ENCODE measurements around the genes CKS2, SECISBP2, SEMA4D and GADD45G.

GRCh38 chr9:89311085-89311914 is at the start of gene CKS2:
Gene CKS2, plus strand, starts transcription at chr9:89311195.
- PRO-cap = bidirectional peak, plus-strand start at chr9:89311198, minus-strand start at chr9:89310964

- PRO-cap = bidirectional peak, plus-strand start at chr9:89318500, minus-strand start at chr9:89318414; bidirectional peak, plus-strand start at chr9:89318834, minus-strand start at chr9:89318668; bidirectional peak, plus-strand start at chr9:89318891, minus-strand start at chr9:89318862
Measured at GRCh38 chr9:89318313-89319193, at the start of gene SECISBP2. Gene SECISBP2, plus strand, starts transcription at chr9:89318500.

- PRO-cap = no peak
Measured at GRCh38 chr9:89363258-89364441, 45.4 kb downstream of the SECISBP2 start.

GRCh38 chr9:89386116-89386731 is 67.9 kb downstream of the SECISBP2 start:
- PRO-cap = no peak

DNA sequence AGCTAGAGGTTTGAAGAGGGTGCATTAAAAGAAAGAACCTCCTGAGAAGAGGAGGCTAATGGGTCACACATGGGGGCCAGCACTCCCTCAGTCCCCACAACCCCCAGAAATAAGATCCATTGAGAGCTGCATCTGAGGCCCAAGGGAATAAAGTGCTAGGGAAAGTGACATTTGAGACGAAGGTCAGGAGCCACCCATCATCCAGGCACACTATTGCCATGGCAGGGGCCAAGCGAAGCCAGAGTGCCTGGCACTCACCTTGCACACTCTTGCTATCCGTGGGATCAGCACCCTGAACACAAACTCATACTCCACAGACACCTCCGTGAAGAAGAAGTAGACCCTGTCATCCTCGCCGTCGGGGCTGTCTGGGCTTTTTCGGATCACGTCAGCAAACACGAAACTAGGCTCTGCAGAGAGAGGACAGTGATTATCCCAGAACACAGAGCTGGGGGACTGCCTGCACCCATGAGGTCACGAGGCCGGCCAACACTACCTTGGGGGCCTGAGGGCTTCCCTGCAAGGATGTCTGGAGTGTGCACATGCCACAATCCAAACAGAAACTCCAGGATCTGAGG is 72.8 kb downstream of the SECISBP2 start:
- PRO-cap = no peak

DNA sequence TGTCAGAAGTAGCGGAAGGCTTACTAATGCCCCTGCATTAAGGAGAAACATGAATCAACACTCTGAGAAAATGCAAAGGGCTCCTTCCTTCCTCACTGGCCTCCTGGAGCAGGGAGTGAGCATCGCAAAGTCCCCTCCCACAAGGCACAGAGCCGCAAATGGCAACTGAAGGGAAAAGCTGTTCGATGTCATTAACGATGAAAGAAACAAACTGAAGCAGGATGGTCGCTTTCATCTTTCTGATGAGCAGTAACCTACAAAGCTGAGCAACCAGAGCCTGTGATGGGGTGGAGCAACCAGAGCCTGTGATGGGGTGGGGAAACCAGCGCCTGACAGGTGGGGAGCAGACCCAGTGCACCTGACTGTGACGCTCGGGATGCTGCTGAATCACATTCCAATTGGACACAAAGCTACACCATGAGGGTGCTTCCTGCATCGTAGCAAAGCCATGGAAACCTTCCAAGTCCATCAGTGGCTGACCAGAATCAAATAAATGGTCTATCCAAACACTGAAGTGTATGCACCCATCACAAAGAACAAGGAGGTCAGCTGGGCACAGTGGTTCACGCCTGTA is 40.9 kb downstream of the SEMA4D start:
- PRO-cap = no peak

- PRO-cap = unidirectional peak, plus-strand start at chr9:89481684
Measured at GRCh38 chr9:89481455-89481859, 16.5 kb downstream of the SEMA4D start.

DNA sequence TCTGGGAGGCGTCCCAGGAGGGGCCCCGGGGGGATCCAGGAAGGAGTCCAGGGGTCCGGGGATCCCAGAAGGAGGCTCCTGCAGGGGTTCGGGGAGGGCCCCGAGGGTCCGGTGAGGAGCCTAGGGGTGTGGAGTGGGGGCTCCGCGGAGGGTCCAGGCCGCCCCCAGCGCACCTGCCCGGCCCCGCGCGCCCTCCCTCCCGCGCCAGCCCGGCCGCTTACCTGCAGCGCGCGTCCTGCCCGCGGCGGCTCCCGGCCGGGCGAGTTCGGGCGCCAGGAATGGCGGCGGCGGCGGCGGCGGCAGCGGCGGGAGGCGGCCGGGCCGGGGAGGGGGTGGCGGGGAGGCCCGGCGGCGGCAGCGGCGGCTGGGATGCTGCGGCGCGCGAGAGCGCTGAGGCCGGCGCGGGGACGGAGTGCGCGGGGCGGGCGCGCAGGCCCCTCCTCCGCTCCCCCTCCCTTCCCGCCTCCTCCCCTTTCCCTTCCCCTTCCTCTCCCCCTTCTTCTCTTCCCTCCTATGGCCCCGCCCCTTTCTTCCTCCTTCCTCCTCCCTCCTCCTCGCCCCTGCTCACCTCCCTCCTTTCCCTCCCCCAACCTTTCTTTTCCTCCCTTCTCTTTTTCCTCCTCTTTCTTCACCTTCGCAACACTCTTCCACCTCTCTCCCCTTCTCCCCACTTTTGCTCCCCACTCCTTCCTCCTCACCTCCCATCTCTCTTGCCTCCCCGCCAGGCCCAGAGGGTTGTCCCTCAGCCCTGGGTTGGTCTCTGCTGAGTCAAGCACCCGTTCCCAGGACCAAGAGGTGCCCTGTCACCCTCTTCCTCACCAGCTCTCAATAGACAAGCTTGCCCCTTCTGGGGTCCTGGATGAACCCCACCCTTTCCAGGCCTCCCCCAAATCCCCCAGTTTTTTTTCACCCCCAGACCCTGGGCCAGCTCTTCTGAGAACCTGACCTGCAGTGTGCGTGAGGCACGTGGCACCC is at the start of gene SEMA4D:
TSS of gene SEMA4D (minus strand) at position 416 of the 975 bp plus-strand sequence.
- PRO-cap = bidirectional peak, plus-strand start at position 537 of the sequence, minus-strand start at position 414 of the sequence

DNA sequence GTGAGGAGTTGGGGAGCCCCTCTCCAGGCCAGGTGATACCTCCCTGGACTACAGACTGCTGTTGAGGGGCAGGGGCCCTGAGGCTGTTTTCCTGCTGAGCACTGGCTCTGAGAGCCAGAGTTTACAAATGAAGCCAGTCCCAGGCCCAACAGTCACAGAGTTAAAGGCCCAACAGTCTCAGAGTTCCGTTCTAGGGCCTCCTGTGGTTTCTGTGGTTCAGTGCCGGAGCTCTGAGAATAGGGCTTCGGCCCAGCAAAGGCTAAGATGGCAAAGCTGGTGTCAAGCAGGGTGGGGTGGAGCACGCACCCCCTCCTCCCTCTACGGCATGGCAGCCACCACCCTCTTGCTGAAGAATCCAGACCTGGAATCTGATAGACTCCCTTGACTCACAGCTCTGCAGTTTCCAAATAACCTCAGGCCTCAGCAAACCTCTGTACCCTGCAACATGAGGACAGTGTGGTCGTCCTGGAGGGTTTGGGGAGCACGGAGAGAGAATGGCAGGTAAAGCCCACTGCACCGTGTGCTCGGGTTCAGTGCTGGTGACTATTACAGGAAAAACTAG is 1.2 kb upstream of the SEMA4D start:
- PRO-cap = no peak

- PRO-cap = unidirectional peak, plus-strand start at chr9:89605012; unidirectional peak, plus-strand start at chr9:89605124
Measured at GRCh38 chr9:89604591-89605290, at the start of gene GADD45G. Gene GADD45G, plus strand, starts transcription at chr9:89605012.

- PRO-cap = no peak
Measured at GRCh38 chr9:89676191-89676585, 71.4 kb downstream of the GADD45G start.

DNA sequence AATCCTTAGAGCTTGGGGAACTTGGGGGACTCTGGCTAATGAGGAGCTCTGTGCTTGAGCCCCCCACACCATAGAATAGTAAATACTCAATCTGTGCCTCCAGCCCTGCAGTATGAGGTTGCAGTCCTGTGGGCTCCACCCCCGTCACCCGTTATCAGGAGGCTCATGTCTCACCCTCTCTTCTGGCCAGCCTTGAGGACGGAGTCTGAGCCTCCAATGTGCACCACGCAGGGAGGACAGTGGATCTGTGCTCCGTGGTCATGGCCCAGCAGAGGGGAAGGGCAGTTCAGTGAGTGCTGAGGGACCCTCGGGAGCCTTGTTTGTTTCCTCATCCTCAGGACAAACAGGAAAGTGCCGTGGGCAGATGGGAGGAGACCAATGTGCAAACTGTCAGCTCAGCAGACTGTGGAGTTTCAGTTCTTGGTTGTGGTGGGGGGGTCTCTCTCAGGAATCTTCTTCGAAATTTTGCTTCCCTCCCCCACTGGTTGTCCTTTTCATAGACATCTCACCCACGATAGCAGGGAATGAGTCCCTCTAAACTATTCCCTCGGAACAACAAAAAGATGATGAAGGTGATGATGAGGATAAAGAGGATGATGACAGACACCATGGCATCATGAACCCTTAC is 429.6 kb downstream of the DIRAS2 start:
- PRO-cap = no peak

DNA sequence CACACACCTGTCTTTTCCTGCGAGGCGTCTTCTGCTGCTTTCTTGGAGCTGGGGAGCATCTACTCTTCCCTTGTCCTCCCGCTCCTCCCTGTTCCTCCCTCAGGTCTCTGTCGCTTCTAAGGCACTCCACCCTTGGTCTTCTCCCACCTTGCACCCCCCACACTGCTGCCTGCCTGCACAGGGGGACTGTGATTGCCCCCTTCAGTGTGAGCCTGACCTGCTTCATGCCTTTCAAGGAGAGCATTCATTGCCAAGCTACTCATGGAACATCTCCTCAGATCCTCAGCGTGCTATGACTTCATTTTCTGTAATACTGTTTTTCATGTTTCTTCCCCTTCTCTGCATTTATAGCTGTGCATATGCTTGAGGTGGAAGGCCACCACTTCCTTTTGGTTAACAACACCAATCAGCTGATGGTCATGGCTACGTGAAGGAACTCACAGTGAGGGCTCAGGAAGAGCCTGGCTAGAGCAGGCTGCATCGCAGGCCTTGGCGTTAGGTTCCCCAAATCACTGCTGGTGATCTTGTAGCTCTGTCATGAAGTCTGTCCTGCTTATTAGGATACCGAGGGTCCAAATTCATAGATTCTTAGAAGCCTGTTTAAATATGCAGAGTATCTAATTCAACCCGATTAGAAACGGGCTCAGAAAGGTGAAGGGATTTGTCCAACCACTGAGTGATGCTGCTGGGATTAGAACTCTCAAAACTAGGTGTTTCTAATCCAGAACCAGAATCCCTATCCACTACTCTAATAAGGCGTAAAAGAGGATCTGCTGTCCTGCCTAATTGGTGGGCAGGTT is 7.2 kb downstream of the SYK start:
- PRO-cap = no peak

GRCh38 chr9:90998451-90998928 is 196.9 kb downstream of the SYK start:
- PRO-cap = no peak

- PRO-cap = no peak
Measured at GRCh38 chr9:91036876-91037620, 235.4 kb downstream of the SYK start.

DNA sequence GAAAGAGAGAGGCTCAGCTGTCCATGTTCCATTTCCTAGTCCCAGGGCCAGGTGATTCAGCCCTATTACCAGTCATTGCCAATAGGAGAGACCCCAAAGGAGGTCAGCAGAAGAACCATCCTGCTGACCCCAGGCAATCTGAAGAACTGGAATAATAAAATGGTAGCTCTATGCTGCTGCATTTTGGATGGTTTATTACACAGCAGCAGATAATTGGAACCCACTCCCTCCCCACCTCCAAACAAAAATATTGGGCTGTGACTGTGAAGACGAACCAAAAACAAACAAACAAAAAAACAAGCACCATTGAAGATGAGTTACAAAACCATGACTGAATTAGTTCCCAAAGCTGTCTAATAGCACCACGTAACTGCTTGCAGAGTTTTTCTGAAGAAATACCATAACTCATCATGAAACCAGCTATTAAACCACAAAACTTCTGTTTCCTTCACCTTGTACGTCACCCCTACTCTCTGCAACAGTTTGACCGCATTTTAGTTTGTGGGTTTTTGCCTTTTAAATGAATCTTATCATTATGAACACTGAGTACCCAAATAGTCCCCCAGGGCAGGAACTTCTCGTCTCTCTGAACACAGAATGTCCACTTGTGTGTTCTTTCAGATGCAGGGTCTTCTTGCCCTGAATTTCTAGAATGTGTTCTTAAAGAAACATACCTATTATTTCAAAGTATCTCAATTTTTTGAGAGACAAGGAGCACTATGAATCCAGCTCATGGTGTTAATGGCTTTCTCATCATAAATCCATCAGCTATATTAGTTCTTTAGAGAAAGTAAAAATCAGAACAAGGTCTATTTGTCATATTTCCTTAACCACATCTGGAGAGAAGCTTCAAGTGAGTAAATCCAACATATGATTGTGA is 210.8 kb downstream of the AUH start:
- PRO-cap = no peak

GRCh38 chr9:91163057-91163589 is 198.6 kb downstream of the AUH start:
- PRO-cap = no peak

- PRO-cap = no peak
Measured at GRCh38 chr9:91195388-91196749, 165.8 kb downstream of the AUH start.

GRCh38 chr9:91197651-91198156 is 164.0 kb downstream of the AUH start:
- PRO-cap = no peak

GRCh38 chr9:91209983-91210843 is 151.5 kb downstream of the AUH start:
- PRO-cap = no peak

Measured in vermiform appendix (tissue), 1 donor.